Tibial nerve (tissue), 3 donors: Measurements from ENCODE around the genes TMEM30B and HIF1A.

GRCh38 chr14:59695013-59695662, 118.5 kb upstream of the CCDC175 start:
- PRO-cap = no peak
- RAMPAGE, long total RNA, 3 experiments = no peak in any of the 3 experiments

DNA sequence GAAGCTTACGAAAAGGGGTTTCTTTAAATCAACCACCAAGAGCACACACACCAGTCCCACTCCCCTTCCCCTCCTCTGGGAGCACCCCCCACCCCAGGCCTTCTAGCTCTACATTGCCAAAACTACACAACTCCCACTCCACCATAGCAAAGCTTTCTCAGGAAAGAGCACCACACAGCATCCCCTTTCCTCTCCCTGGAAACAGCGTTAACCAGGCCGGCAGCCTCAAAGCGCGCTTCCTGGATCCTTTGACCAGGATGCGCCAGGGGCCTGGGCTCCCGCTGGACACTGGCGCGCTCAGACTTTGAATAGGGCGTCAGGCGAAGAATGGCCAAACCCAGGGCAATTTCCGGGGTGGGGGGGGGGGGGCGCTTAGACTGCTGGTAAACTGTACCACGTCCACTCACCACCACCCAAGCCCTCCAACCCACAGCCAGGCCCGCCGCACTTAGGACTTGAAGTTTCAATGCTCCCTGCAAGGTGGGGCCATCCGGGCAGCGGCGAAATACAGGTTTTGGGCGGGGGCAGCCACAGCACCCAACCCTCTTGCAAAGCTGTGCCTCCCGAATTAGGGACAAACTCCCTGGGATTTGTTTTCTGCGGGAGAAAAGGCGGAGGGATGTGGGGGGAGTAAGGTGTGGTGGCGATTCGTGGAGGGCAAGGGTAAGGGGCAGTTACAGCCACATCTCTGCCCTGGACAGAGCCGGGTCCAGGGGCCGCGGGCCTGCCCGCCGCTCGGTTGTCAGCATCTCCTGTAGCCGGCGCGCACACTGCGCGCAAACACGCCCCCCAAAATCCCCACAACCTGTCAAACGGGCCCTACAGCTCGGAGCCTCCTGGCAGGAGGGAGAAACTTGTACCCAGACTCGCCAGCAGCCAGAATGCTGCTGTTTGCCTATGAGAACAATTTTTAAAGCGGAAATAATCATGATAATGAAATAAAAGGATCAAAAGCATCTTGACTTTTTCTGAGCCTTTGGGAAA, 1.1 kb downstream of the RTN1 start:
- PRO-cap = no peak
- RAMPAGE, long total RNA, 3 experiments = no peak in any of the 3 experiments

DNA sequence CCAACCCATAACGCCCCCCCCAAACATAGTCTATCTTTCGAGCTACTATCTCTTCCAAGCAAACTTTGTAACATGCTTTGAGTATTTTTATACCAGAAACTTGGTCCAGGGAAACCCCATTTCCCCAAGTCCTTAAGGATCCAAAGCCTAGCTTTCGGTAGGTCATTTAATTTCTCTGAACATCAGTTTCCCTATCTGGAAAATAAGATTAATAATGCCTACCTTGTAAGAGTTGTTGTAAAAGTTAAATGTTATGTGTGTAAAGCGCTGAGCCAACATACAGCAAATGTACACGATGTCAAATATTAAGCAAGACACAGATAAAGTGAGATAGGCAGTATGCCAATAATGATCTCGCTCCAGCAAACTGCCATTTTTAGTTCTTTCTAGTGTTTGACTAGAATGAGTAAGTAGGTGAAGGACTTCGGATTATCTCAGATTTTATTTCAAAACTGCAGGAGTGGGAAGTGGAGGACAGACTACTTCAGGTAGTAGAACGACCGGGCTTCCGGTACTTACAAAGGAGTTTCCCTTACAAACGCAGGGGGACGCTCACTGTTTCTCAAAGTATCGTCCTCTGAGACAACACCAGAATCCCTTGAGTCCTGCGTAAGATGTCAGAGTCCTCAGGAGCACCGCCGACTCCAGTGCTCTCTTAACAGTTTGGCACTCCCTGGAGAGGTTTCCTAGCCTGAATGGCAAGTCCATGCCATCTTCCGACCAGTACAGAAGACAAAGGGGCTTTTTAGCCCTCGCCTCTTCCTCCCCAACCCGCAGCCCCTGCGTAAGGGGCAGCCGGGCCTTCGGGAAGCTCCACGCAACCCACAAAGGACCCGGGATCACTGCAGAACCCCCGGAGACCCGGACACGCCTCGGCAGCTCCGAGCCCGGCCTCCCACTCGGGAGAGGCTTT, 691 bp downstream of the DHRS7 start:
- PRO-cap = unidirectional peak, plus-strand start at position 620 of the sequence
- RAMPAGE, long total RNA, 3 experiments = no peak in any of the 3 experiments

- PRO-cap = no peak
- RAMPAGE, long total RNA, 3 experiments = no peak in any of the 3 experiments
Observed at GRCh38 chr14:60212734-60213378, 36.2 kb upstream of the PPM1A start.

DNA sequence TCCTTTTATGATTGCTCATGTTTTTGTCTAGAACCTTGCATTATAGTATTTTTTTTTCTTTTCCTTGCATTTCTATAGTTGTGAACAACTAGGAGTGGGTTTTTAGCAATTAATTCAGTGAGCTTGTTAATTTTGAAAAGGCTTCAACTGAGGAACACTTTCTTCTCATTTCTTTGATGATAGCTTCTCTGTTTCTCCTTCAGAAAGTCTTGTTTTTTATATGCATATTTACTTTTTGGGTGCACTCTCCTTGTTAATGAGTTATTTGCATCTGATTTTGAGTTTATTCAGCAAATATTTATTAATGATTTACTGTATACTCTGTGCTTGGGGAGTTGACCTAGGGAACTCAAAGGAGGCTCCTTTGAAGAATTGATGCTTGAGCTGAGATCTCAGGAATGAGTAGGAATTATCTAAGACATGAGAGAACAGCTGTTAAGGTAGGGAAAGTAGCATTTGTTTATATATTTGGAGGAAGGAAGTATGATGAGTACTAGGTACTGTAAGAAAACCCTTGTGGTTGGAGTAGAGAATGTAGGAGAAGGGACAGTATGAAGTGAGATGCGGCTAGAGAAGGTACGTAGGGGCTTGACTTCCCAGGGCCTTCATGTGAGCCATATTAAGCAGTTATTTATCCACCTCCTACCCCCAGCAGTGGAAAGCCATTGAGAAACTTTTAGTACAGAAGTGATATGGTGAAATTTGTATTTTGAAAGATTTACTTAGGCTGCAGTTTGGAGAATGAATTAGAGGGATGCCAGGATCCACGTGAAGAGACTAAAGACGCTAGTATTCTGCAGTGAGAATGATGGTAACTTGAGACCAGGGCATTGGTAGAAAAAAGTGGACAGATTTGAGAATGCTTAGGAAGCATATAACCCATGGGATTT, 24.1 kb downstream of the PPM1A start:
- PRO-cap = no peak
- RAMPAGE, long total RNA, 3 experiments = start-site peak on the plus strand in 1 of 3 experiments, centred at position 628 of the sequence, 5 reads per replicate

DNA sequence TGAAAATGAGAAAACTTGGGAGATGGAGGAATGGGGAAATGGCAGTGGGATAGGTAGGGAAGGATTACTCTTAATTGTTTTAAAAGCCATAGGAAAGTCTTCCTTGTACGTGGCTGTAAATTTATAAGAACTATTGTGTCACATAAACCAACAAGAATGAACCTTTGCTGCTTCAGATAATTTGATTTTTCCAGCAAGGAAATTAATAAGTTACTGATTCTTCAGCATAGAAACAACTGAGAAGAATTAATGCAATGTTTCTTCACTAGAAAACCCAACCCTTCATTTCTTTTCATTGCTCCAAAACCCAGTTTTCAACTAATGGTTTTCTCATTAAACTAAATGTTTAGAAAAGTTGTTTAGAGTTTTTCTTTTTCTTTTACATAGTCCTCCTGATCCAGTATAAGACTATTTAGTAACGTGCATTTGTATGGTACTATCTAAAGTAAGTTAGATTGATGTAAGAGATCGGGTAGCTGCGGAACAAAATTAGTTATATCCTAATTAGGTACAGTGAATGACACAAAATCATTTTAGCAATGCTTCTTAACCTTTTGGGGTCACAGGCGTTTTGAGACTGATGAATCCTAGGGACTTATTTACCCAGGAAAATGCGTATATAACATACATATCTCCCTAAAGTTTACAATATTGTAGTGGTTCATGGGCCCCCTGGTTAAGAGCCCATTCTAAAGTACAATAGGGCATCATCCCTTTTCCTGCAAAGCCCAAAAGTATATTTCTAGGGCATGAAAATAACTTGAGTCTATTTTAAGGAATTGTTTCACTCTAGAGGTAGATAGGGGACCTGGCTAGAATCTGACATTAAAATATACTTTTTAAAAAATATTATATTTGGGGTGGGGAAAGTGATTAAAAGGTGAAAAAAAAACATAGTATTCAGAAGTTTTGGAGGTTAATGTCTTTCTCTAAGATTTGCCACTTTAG, 48.5 kb downstream of the PPM1A start:
- PRO-cap = no peak
- RAMPAGE, long total RNA, 3 experiments = no peak in any of the 3 experiments

GRCh38 chr14:60303698-60304250, 54.8 kb downstream of the PPM1A start:
- PRO-cap = no peak
- RAMPAGE, long total RNA, 3 experiments = no peak in any of the 3 experiments

DNA sequence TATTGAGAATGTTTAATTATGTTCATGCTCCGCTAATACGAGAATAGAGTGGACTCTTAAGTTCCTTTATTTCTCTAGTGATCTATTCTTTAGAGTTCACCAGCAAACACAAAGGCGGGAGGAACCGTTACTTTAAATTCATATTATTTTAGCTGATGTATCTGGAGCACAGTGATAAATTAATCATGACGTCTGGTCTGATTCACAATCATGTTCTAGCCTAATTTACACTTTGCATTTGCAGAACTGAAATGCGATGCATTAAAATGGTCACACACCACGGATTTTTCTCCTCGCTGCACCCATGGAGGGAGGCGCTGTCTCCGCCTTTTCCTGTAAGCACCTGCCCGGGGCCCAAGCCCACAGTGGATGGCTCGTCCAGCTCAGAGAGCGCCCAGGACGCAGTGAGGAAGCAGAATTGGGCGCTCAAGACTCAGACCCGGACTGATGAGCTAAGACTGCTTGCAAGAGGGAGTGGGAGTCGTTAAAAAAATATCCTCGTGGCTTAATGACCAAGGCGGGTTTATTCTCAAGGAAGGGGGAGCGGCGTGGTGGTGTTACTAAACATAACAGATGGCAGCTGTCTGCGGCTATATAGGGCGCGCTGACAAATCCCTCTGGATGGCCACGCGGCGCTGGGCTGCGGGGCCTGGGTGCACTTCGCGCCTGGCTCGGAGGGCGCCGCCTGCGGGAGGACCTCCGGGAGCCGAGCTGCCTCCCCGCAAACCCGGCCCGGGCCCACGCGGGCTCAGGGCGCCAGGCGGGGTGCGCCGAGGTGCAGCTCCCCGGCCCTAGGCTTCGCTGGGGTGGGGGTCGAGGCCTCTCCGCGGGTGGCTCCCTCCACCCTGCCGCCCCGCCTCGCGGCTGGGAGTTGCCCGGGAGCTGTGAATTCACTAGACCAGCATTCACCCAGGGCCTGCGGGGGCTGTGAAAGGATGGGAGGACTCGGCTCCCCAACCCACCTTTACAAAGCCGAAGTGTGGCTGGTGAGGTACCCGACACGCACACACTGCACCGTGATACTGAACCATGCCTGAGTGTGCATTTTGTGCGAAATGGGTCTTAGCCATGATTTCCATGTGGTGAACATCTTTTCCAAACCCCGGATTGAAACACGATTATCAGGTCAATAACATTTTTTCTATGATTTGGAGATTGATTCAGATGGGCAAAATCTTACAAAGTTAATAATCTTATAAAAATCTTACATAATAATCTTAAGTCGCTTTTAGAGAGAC, 78.7 kb downstream of the PPM1A start:
- PRO-cap = no peak
- RAMPAGE, long total RNA, 3 experiments = no peak in any of the 3 experiments

- PRO-cap = no peak
- RAMPAGE, long total RNA, 3 experiments = no peak in any of the 3 experiments
Observed at GRCh38 chr14:60515309-60516041, 6.5 kb downstream of the SIX6 start.

DNA sequence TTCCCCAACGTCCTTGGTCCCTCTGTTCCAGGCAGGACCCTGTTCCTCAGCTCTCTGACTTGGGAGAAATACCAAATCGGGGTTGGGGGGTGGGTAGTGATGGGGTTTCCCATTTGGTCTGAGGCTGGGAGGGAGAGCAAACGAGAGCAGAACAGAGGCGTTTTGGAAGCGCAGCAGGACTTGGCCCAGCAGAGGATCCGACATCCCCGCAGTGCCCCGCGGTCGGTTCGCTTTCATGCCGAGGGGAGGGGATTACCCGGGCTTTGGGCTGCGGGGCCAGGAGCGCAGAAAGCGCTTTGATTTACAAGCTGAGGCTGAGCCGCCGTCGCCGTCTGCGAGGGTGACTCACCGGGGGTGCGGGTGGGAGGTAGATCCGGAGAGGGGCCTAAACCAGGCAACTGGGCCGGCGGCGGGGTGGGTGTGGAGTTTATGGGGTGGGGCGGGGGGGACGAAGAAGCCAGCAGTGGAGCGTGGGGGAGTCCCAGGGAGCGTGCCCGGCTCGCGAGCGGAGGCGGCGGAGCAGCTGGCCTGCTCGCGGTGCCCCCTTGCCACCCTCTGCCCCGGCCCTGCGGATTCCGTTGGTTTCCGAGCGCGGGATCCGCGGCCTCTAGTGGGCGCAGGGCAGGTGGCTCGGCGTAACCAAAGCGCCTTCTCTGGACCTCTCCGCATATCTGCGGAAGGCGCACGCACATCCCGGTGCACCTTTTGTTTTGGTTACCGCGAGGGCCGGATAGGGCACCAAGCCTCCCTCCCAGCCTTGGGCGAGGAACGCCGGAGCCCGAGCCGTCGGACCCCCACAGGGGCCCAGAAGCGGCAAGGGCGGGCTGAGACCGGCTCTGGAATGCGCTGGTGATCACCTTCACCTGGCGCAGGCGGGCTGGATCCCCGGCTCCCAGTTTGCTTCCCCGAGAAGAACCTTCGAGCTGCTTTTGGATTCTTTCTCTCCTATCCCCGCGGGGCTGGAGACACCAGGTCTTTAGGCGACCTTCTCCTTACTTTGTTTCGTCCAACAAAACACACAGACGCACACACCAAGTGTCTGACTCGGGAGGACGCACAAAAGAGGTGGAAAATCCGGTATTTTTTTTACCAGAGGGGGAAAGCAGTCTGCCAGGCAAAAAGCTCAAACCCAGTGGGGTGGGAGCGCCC, 2.6 kb downstream of the SIX4 start:
- PRO-cap = no peak
- RAMPAGE, long total RNA, 3 experiments = no peak in any of the 3 experiments

GRCh38 chr14:61145119-61145916, 135.8 kb downstream of the TMEM30B start:
- PRO-cap = no peak
- RAMPAGE, long total RNA, 3 experiments = no peak in any of the 3 experiments

- PRO-cap = no peak
- RAMPAGE, long total RNA, 3 experiments = no peak in any of the 3 experiments
Observed at GRCh38 chr14:61280873-61281677, at the start of gene TMEM30B. TMEM30B (minus strand) TSS chr14:61281338.

GRCh38 chr14:61334774-61335423, 13.5 kb downstream of the PRKCH start:
- PRO-cap = no peak
- RAMPAGE, long total RNA, 3 experiments = no peak in any of the 3 experiments

DNA sequence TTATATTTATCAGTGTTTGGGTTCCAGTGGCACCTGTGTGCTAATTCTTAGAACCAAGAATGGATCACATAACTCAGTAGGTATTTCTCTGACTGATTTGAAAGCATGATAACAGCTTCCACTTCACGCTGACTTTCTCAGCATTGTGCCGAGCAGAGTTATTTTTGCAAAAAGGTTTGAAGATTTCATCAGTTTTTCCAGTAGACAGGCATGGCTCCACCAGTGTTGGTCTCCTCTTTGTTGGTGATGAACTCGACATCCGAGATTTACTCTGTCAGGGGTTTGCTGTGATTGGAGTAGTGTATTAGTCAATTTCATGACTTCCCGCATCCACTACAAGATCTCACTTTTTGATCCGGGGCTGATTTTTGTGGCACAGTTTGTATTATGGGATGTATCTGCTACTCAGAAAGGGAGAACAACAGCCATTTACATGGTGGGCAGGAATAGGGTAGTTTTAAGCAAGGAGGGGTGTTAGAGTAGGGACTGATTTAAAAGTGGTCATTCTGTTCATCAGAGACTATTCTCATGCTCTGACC, 85.3 kb downstream of the PRKCH start:
- PRO-cap = no peak
- RAMPAGE, long total RNA, 3 experiments = no peak in any of the 3 experiments

GRCh38 chr14:61441096-61441442, 119.7 kb downstream of the PRKCH start:
- PRO-cap = no peak
- RAMPAGE, long total RNA, 3 experiments = no peak in any of the 3 experiments

GRCh38 chr14:61504929-61505304, 183.5 kb downstream of the PRKCH start:
- PRO-cap = no peak
- RAMPAGE, long total RNA, 3 experiments = no peak in any of the 3 experiments

DNA sequence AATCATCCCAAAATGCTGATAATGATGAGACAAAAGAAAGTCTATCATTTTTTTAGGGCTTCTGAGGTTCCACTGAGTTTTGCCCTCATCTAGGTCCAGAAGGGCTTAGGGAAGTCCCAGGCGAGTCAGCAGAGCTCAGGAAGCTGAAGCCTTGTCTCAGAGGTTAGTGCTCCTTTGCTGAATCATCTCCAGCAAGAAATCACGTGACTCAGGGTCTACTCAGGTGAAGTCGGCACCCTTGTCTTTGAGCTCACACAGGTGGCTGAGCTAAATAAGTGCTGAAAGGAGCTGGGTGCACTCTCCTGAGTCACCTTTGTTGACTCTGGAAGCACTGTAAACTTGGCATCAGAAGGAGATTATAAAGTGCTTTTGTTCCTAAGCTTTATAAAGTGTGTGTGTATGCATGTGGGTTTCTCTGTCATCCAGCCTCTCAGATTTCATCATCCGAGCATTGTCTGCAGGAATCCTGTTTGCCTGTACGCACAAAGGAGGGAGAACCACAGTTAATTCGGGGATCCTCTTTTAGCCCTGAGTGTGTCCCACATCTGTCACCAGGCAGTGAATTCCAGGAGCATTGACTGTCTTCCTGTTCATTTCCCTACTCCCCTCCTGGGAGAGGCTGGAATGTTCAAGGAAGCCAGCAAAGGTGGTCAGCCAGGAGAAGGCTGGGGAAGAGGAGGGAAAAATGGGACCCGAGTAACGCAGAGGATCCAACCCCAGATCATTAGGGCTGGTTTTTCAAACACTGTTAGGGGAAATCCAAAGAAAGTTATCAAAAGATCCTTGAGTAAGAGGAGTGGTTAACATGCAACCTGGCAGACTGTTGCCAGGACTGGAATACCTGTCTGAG, 157.7 kb upstream of the HIF1A start:
- PRO-cap = no peak
- RAMPAGE, long total RNA, 3 experiments = no peak in any of the 3 experiments

- PRO-cap = no peak
- RAMPAGE, long total RNA, 3 experiments = no peak in any of the 3 experiments
Observed at GRCh38 chr14:61553786-61554236, 141.5 kb upstream of the HIF1A start.

GRCh38 chr14:61567958-61569315, 126.9 kb upstream of the HIF1A start:
- PRO-cap = no peak
- RAMPAGE, long total RNA, 3 experiments = no peak in any of the 3 experiments

- PRO-cap = bidirectional peak, plus-strand start at chr14:61695531, minus-strand start at chr14:61695230
- RAMPAGE, long total RNA, 3 experiments = start-site peak on the plus strand in 2 of 3 experiments, at chr14:61695465-61695747 at its widest, 18 to 287 reads per replicate
Observed at GRCh38 chr14:61695376-61696470, at the start of gene HIF1A. HIF1A (plus strand) TSS chr14:61695513.